ENCODE data around the genes CDH8 and B3GNT9.

- CAGE, long polyA plus RNA, result no peak
- RRBS, result 2% methylated on average over 11 of the region's 63 CpGs
Observed at GRCh38 chr16:62036225-62037273, at the start of gene CDH8. Gene CDH8 (minus strand): TSS chr16:62036438.

DNA sequence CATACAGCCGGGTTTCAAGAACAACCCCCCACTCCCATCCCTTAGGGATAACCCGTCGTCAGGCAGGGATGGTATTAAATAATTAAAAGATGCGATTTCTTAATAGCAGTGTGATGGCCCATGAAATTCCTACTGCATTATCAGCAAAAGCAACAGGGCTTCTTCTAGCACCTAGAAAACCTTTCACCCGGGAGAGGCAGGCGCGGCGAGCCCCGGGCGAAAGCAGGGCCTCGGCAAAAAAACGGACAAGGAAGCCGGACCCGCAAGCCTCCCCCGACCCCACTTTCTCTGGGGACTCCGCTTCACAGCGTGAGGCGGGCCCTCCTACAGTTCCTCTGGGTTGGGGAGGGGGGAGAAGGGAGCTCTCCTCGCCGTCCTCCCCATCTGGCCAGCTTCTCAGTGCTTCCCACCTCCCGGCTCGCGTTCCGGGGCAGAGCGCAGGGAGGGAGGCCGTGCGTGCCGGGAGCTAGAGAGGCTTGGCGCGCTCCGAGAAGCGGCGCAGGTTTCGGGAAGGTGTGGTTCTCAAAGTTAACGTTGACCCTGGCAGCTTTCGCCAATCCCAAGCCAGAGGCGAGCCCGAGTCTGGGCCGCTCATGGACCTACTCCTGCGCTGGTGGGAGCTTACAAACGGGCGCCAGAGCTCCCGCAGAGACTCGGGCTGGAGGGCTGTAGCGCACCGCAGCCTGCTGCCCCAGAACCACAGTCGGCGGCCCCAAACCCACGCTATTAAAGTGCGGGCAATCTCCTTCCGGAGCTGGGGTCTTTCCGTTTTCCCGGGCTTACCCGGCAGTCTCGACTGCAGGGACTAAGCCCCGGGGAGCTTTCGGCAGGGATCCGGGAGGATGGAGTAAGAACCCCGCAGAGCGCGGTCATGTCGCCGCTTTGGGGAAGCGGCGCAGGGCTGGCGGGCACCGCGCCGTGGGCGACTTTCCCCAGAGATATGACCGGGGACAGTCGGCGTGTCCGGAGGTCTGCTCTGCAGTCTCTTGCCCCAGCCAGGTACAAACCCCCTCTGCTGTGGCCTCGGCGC lies 982 bp downstream of the CDH11 start:
- CAGE, long polyA plus RNA, result no peak
- RRBS, result 2% methylated on average over 11 of the region's 76 CpGs

DNA sequence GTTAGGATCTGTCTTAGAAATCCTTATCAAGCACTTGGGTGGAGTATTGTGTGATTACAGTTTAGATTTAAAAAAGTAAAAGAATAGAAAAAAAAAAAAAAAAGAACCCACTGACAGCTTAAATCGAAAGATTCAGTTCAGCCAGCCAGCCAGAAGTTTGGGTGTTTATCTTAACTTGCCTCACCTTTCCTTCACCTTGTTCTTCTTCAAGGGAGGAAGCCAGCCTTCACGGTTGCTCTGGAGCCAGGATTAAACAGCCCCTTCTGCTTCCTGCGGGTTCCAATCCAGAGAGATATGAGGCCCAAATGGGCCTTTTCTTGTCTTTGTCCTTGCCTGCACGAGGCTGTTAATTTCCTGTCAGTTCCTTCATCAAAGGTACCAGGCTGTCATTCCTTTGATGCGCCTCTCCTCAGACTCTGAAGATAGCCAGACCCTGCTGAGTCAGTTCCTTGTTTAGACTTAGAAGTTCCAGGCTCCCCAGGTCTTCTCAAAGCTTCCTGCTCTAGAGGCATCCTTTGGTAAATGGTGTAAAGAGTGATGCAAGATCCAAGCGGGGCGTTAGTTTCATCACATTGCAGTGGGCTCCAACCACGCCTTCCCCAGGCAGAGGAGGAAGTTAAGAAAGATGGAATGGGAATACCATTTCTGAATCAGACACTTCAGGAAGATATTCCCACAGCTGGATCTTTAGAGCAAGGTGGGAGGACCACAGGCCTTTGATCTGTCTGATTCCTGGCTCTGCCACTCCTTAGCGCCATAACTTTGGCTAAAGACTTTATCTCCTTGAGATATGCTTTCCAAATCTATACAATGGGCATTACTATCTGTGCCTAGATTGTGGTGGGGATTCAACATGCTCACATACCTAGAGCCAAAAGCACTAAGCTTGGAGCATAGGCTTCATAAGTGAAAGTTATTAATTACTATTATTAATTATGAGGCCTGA lies 4.0 kb upstream of the CDH11 start:
- CAGE, long polyA plus RNA, result no peak
- RRBS, result no CpG with 5 or more reads among the region's 9 CpGs

- CAGE, long polyA plus RNA, result no peak
- RRBS, result no CpG with 5 or more reads among the region's 1 CpG
Observed at GRCh38 chr16:65634585-65634784, 512.6 kb upstream of the CDH11 start.

DNA sequence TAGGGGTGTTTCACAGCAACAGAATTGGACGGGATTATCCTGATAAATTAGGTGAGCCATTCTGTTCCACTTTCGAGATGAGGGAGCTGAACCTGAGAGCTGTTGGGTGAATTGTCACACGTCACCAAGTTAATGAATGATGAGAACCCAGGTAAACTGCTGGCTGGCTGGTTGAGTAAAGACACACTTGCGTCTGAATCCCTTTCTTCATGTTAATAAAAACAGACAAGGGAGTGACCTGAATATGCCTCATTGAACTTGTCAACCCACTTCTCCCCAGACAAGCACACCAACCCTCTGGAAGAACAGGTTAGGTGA lies 400.9 kb upstream of the CDH5 start:
- CAGE, long polyA plus RNA, result no peak
- RRBS, result no CpG with 5 or more reads among the region's 4 CpGs

- CAGE, long polyA plus RNA, result no peak
- RRBS, result no CpG with 5 or more reads among the region's 5 CpGs
Observed at GRCh38 chr16:66490643-66491229, 59.2 kb downstream of the TK2 start.

DNA sequence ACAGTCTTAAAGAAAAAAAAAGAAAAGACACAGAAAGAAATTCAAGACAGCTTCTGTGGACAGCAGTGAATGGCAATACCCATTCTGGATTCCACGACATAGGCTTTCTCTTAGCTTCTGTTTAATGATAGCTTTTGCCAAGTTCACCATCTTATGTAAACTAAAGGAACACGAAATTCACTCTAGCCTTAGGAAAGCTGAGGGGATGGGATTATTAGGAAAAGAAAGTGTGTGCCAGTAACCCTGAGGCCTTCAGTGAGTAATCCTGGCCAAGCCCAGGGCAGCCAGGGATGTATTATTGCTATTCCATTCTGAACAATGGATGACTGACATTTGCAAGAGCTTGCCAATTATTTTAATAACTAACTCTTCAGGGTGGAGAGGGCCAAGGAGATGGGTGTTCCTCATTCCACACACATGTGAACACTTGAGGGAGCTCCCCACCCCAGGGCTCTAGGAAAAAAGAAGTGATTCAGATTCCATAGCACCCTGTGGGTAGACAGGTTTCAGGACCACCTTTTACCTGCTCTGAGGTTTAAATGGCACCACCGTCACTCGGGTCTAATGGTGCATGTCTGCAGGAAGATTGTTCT lies 41.7 kb downstream of the TK2 start:
- CAGE, long polyA plus RNA, result no peak
- RRBS, result no CpG with 5 or more reads among the region's 4 CpGs

GRCh38 chr16:66551120-66551793 lies 1.1 kb upstream of the CKLF start:
- CAGE, long polyA plus RNA, result no peak
- RRBS, result 68% methylated on average over 3 of the region's 12 CpGs

DNA sequence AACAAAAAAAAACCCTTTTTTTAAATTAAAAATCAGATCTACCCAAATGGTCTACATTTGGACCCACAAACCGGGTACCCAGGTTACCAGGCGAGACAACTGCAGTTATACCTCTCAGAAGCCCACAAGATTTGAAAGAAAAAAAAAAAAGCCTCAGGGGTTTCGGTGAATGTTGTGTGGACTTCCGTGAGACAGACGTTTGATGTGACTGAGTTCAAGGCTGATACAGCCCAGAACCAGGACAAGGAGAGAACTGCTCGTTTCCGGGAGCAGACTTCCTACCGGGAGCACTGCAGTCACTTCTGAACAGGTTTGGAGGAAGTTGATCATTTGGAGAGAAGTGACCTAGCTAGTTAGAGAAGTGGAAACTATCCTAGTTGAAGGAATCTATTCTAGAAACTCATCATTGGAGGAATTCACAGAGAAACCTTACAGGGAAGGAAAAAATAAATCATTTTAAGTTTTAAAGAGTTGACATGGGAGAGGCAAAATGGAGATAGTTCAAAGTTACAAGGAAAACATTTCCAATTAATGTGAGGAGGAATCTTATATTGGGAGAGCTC lies 875 bp downstream of the CKLF start:
- CAGE, long polyA plus RNA, result no peak
- RRBS, result no CpG with 5 or more reads among the region's 8 CpGs

DNA sequence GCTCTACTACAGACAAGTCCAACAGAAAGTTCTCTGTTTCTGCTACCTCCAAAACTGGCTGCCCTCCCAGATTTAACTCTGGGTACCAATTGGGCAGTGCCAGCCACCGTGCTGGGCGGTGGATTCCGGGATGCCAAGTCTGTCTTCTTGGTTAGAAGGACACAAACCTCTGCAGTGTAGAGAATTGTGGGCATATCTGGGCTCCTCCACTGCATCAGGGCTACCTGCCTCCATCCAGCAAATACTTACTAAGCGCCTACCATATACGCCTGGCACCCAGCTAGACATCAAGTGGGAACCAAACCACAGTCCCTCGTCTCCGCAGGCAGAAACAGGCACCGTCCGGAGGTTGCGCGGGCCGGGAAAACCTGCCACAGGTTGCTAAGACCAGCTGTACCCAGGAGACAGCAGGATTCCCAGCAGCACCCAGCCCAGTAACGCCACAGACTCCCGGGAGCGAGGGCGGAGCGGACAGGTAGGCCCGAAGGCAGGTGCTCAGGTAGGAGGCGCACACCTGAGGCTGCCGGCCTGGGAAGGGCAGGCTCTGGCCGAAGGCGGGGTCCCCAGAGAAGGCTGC lies 846 bp downstream of the CMTM4 start:
- CAGE, long polyA plus RNA, result no peak
- RRBS, result under 1% methylated on average over 11 of the region's 22 CpGs

- CAGE, long polyA plus RNA, result no peak
- RRBS, result no CpG with 5 or more reads among the region's 6 CpGs
Observed at GRCh38 chr16:66706044-66706493, 9.5 kb upstream of the CMTM4 start.

- CAGE, long polyA plus RNA, result no peak
- RRBS, result no CpG with 5 or more reads among the region's 3 CpGs
Observed at GRCh38 chr16:66740507-66741114, 10.8 kb downstream of the DYNC1LI2 start.

GRCh38 chr16:66743517-66743841 lies 7.9 kb downstream of the DYNC1LI2 start:
- CAGE, long polyA plus RNA, result no peak

DNA sequence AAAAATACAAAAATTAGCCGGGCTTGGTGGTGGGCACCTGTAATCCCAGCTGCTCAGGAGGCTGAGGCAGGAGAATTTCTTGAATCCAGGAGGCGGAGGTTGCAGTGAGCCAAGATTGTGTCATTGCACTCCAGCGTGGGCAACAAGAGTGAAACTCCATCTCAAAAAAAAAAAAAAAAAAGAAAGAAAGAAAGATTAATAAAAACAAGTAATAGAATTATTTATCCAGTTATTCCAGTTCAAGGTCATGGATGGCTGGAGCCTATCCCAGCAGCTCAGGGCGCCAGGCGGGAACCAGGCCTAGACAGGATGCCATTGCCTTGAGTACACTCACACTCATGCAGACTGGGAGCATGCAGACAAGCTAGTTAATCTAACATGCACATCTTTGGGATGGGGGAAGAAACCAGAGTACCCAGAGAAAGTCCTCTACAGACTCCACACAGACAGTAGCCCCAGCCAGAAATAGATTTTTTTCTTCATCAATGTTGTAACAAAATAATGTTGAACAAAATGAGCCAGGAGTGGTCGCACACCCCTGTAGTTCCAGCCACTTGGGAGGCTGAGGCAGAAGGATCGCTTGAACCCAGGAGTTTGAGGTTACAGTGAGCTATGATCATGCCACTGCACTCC lies 17.9 kb downstream of the PDP2 start:
- CAGE, long polyA plus RNA, result no peak
- RRBS, result no CpG with 5 or more reads among the region's 7 CpGs

GRCh38 chr16:66911042-66911347 lies 7.7 kb downstream of the CDH16 start:
- CAGE, long polyA plus RNA, result no peak
- RRBS, result no CpG with 5 or more reads among the region's 5 CpGs

GRCh38 chr16:67017897-67018390 lies 11.0 kb upstream of the CBFB start:
- CAGE, long polyA plus RNA, result no peak
- RRBS, result no CpG with 5 or more reads among the region's 5 CpGs

GRCh38 chr16:67038907-67039324 lies 10.0 kb downstream of the CBFB start:
- CAGE, long polyA plus RNA, result no peak
- RRBS, result no CpG with 5 or more reads among the region's 1 CpG

GRCh38 chr16:67104899-67105354 lies 4.8 kb upstream of the PHAF1 start:
- CAGE, long polyA plus RNA, result no peak
- RRBS, result no CpG with 5 or more reads among the region's 4 CpGs

- CAGE, long polyA plus RNA, result no peak
- RRBS, result no CpG with 5 or more reads among the region's 81 CpGs
Observed at GRCh38 chr16:67148890-67150027, 1.5 kb downstream of the B3GNT9 start.

DNA sequence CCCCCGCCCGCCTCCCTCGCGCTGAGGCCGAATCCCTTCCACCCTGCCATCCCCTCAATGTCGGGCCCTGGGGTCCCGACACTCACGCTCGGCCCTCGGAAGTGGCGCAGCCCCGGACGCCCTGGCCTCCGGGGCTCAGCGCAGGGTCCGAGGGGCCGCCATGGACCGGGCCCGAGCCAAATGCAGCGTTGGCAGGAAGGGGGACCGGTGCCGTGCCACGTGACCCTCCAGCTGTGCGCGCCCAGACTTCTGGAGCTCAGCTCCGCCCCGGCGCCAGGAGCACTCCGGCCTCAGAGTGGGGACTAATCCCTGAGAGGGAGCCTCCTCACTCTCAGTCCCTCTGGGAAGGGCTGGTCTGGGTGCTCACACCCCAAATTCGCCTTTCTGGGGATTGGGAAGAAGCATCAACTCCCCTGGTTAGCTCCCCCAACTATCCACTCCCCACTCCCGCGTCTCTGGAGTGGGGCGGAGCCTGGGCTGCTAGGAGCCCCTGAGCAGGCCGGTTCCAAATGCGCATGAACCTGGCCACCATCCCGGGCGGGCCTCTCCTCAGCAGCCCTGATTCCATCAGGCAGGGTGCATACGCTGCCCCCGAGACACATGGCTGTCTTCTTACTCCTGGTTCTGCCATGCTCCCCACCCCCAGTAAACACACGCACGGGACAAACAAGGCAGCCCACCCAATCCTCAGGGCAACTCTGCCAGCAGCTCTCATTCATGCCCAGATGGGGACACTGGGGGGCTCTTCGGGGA lies at the start of gene B3GNT9:
Gene B3GNT9, minus strand, starts transcription at position 220 of the 753 bp plus-strand sequence.
- CAGE, long polyA plus RNA, result no peak
- RRBS, result 3% methylated on average over 12 of the region's 42 CpGs